Caco-2 (cell line): ENCODE measurements around the gene BACE2.

GRCh38 chr21:37564324-37564911 lies 197.8 kb downstream of the DYRK1A start:
- PRO-cap: bidirectional peak, plus-strand start at chr21:37564637, minus-strand start at chr21:37564425; bidirectional peak, plus-strand start at chr21:37564676, minus-strand start at chr21:37564765
- RRBS: no CpG with 5 or more reads among the region's 14 CpGs

- PRO-cap: no peak
- RRBS: no CpG with 5 or more reads among the region's 9 CpGs
These were observed 200.7 kb downstream of the DYRK1A start for GRCh38 chr21:37567128-37567831.

DNA sequence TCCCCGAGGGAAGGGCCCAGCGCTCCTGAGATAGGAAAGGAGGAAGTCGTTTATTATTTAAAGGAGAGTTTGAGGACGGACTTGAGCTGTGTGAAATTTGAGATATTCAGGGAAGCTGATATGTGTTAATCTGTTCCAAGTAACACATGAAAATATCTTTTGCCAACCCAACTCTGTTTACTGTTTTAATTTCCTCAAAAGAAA lies 37.6 kb upstream of the KCNJ15 start:
- PRO-cap: no peak
- RRBS: no CpG with 5 or more reads among the region's 4 CpGs

- PRO-cap: no peak
- RRBS: no CpG with 5 or more reads among the region's 2 CpGs
These were observed 9.1 kb downstream of the ERG start for GRCh38 chr21:38489151-38489529.

GRCh38 chr21:38990368-38991135 lies 184.8 kb downstream of the ETS2 start:
- PRO-cap: no peak
- RRBS: no CpG with 5 or more reads among the region's 16 CpGs

GRCh38 chr21:38992338-38993348 lies 186.9 kb downstream of the ETS2 start:
- PRO-cap: no peak
- RRBS: no CpG with 5 or more reads among the region's 11 CpGs

- PRO-cap: bidirectional peak, plus-strand start at chr21:39021453, minus-strand start at chr21:39021263
- RRBS: no CpG with 5 or more reads among the region's 19 CpGs
These were observed 162.1 kb downstream of the PSMG1 start for GRCh38 chr21:39020976-39021759.

- PRO-cap: no peak
- RRBS: no CpG with 5 or more reads among the region's 6 CpGs
These were observed 3.9 kb upstream of the PSMG1 start for GRCh38 chr21:39187010-39187699.

GRCh38 chr21:39196078-39196653 lies 12.9 kb upstream of the PSMG1 start:
- PRO-cap: no peak
- RRBS: no CpG with 5 or more reads among the region's 6 CpGs

GRCh38 chr21:39225500-39225991 lies 42.3 kb upstream of the PSMG1 start:
- PRO-cap: no peak
- RRBS: no CpG with 5 or more reads among the region's 1 CpG

GRCh38 chr21:39238326-39238858 lies 55.1 kb upstream of the PSMG1 start:
- PRO-cap: no peak
- RRBS: no CpG with 5 or more reads among the region's 2 CpGs

DNA sequence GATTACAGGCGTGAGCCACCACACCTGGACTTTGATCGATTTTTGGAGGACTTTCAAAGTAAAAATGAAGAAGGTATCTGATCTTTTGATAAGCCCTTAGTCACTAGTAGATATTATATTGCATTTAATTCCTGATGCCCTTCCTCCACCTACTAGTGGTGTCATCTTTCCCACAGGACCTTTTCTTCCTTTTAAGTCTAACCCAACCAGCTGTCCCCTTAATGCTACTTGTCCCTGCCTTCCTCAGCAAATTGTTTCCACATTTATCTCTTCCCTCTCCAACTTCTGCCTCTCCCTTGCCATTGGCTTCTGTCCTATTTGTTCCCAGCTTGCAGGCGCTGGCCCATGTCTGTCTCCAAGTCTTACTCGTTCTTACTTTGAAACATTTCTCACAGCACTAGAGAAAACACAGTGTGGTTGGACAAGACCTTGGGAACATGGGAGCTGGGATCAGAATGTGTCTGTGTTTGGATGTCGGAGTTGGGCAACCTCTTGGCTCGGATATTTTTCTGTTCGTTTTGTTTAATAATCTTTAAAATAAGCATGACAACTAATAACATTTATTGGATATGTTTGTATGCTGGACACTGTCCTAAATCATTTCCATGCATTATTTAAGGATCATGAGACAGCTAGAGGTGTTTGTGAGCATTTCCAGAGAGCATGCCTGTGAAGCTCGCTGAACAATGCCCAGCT lies 5.7 kb upstream of the BRWD1 start:
- PRO-cap: no peak
- RRBS: no CpG with 5 or more reads among the region's 8 CpGs

- PRO-cap: no peak
- RRBS: no CpG with 5 or more reads among the region's 23 CpGs
These were observed 793 bp downstream of the HMGN1 start for GRCh38 chr21:39348096-39348494.

DNA sequence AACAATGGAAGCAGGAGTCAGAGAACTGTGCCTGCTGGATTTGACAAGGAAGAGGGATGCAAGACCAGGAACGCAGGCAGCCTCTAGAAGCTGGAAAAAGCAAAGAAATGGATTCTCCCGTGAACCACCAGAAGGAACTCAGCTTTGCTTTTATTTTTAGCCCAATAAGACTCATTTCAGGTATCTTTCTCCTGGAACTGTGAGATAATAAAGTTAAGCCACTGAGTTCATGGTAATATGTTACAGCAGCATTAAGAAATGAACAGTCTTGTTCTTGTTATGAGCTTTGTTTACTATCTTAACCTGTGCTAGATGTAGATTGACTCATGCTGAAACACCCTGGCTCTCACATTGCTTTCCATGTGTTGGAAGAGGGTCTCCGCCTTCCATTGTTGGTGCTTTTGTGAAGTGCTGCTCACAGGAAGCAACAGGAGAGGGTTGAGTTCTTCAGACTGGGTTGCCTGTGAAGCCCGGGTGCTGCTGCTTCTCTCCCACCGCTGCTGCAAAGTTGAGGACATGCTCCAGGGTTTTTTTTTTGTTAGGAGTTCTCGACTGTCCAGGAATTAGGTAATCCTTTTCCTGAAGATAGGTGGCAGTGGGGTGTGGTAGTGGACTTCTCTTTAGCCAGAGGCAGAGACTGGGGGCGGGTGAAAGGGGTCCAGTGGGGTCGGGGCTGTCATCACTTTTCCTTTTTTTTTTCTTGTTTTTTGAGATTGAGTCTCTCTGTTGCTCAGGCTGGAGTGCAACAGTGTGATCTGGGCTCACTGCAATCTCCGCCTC lies 2.7 kb upstream of the GET1 start:
- PRO-cap: no peak
- RRBS: no CpG with 5 or more reads among the region's 9 CpGs

GRCh38 chr21:39651193-39651726 lies 38.5 kb downstream of the B3GALT5 start:
- PRO-cap: no peak
- RRBS: no CpG with 5 or more reads among the region's 5 CpGs

DNA sequence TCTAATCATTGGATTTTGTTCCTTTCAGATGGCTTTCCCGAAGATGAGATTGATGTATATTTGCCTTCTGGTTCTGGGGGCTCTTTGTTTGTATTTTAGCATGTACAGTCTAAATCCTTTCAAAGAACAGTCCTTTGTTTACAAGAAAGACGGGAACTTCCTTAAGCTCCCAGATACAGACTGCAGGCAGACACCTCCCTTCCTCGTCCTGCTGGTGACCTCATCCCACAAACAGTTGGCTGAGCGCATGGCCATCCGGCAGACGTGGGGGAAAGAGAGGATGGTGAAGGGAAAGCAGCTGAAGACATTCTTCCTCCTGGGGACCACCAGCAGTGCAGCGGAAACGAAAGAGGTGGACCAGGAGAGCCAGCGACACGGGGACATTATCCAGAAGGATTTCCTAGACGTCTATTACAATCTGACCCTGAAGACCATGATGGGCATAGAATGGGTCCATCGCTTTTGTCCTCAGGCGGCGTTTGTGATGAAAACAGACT lies 47.8 kb downstream of the B3GALT5 start:
- PRO-cap: no peak
- RRBS: no CpG with 5 or more reads among the region's 14 CpGs

DNA sequence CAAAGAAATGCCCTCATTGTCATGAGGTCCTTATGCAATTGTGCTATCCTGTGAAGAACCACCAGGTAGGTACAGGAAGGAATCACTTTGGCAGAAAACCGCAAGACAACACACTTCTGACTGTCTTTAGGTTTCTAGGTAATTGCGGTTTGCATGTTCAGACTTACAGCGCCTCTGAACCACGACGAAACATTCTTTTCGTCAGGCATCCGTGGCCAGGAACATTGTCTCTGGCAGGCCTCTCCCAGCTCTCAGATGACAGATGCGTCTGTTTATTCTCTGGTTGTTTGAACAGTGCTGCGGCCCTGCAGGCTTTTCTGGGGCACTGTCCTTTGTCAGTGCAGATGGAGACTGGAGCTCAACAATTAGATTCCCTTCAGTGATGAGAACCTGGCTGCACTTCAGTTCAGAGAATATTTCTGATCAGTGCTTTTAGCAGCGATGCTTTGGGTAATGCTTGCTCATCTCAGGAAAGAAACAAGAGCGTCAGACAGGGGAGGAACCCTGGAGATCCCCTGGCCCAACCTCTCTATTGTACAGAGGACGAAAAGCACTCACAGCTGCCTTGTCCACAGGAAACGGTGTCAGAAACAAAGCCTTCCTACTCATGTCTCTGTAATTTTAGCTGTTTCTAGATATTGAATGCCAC lies 63.4 kb downstream of the B3GALT5 start:
- PRO-cap: no peak
- RRBS: no CpG with 5 or more reads among the region's 13 CpGs

- PRO-cap: no peak
- RRBS: no CpG with 5 or more reads among the region's 6 CpGs
These were observed 284.4 kb downstream of the DSCAM start for GRCh38 chr21:40562656-40562951.

- PRO-cap: bidirectional peak, plus-strand start at chr21:41167524, minus-strand start at chr21:41167536; bidirectional peak, plus-strand start at chr21:41168188, minus-strand start at chr21:41167999
- RRBS: 6% methylated on average over 54 of the region's 110 CpGs
These were observed at the start of gene BACE2 for GRCh38 chr21:41167241-41168293. Gene BACE2 (plus strand): TSS chr21:41168160.

DNA sequence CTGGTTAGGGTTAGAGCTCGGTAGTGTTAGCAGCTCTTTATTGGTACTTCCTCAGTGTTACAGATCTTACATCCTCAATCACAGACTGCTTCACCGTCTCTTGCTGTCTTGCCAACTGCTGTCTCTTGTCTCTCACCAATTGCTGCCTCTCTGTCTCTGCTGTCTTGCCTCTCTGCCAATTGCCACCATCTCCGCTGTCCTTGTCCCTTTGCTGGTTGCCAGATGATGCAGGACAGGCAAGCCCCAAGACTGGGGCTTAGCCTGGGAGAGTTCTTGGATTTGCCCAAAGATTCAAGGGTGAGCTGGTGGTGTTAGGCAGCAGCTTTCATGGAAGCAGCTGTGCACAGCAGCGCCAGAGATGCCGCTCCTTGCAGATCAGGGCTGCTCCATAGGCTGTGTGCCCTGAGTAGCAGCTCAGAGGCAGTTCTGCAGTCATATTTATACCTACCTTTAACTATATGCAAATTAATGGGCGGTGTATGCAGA lies 18.5 kb downstream of the BACE2 start:
- PRO-cap: no peak
- RRBS: no CpG with 5 or more reads among the region's 6 CpGs